Cardiac muscle cell (in vitro differentiated cells and primary cell): ENCODE measurements around a stretch of chr22.

DNA sequence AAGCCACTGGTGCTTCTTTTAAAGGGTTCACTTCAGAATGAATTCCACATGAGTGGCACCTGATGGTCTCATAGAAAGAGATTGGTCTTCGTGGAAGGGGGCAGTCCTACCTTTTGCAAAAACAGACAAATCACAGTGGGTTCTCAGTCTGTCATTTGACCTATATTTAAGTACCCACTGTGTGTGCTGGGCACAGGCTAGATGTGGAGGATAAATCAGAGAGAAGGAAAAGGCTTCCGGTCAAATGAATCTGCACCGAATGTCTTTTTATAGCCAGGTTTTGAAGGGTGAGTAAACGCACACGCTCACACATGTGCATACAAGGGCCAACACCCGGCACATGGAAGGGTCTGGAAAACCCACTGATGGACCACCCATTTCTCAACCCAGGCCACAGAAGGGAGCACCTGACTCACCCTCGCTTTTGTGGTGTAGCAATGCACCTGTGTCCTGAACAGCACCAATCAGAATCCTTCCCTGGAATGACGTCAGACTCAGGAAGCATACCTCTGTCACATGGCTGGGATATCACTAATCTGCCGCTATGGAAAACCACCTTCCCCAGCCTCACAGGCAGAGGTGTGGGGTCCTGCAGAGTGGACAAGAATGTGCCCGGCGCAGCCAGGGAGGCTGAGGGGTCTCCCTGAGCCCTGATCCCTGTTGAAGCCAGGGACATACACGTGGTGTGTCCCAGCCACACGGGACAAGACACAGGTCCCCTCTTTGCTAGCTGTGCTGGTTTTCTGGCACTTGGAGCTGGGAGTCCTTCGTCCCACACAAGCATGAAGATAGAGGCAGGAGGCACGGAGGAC is 8.9 kb upstream of the OSM start:
- RAMPAGE, long total RNA, result no peak
- RRBS, result 91% methylated on average over 4 of the region's 15 CpGs

GRCh38 chr22:30311892-30312652 is 14.7 kb downstream of the TBC1D10A start:
- RAMPAGE, long total RNA, result no peak
- RRBS, result no CpG with 5 or more reads among the region's 8 CpGs

GRCh38 chr22:30340041-30340609 is 13.4 kb upstream of the TBC1D10A start:
- RAMPAGE, long total RNA, result no peak
- RRBS, result no CpG with 5 or more reads among the region's 11 CpGs

DNA sequence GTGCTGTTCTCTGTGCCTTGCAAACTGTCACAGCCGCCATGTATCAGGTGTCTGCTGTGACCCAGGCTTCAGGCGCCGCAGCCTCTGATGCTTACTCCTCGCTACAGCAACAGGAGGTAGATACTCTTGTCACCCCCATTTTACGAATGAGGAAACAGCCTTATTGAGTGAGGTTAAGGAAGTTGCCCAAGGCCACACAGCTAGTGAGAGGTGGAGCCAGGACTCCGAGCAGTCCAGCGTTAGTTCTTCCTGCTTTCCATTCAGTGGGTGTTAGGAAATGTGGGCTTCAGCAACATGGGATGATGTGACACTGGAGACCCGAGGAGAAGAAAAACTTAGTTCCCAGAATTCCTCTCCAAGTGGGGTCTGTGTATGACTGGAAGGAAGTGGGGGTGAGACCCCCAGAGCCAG is 14.3 kb downstream of the RNF215 start:
- RAMPAGE, long total RNA, result no peak
- RRBS, result no CpG with 5 or more reads among the region's 8 CpGs

DNA sequence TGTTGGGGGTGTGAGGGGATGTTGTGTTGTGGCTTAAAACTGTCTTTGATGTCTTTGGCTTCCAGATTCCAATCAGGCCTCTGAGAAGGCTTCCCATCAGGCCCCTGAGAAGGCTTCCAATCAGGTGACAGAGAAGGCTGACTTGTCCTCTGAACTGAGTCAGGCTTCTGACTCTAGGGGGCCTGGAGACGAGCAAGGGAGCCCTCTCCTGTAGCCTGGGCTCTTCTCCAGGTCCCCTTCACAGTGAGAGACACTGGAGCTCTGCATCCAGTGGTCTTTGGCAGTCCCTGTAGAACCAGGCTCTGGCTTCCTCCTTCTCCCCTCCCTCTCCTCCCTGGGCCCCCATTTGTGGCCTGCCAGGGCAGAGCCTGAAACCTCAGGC is 9.4 kb downstream of the MTFP1 start:
- RAMPAGE, long total RNA, result no peak
- RRBS, result no CpG with 5 or more reads among the region's 1 CpG

DNA sequence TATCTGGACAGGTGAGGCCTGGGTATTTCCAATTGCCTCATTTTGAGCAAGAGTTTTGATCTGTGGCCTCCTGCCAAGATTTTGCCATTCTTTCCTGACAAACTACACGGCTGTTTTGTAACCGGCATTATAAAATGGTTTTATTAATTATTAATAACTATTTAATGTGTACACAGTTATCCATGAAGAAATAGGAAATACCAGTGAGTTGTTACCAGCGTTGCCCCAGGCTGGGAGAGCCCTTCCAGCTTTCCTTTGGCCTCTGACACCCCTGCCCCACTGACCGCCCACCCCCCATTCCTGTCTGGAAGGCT is 14.9 kb upstream of the SEC14L3 start:
- RAMPAGE, long total RNA, result no peak
- RRBS, result no CpG with 5 or more reads among the region's 4 CpGs

- RAMPAGE, long total RNA, result no peak
- RRBS, result no CpG with 5 or more reads among the region's 16 CpGs
Measured at GRCh38 chr22:30609911-30610811, 3.2 kb downstream of the TCN2 start.

GRCh38 chr22:30634173-30634903 is 1.2 kb upstream of the SLC35E4 start:
- RAMPAGE, long total RNA, result no peak
- RRBS, result no CpG with 5 or more reads among the region's 20 CpGs

DNA sequence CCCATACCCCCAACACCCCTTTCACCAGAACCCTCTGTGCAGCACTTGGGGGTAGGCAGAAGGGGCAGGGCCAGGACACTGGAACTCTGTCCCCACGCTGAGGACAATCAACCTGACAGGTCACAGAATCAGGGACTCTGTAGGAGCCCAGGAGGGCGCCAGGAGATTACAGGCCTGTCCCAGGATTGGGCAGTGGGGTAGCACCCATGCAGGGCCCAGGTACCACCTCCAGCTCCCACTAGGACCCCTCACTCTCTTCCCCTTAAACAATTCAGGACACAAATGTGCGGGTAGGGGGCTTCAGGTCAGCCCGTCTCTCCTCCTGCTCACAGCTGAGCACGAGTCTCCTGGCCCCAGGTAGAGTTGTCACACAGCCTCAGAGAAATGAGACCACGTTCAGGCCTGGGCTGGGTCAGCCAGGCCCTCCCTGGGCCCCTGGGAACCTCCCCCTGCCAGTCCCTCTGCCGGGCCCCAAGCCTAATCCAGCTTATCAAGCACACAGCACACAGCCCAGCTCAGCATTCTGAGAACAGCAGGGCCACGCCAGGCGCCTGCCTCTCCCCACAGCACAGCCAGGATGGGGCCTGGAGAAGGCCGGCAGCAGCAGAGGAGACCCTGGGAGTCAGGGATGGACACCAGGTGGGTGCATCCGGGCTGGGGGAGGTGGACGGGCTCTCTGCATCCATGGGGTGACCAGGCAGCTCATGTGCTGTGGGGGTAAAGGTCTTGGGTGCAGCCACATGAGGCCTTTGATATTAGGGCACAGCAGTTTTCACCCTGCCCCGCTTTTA is 87.2 kb downstream of the MORC2 start:
- RAMPAGE, long total RNA, result no peak
- RRBS, result 12% methylated on average over 2 of the region's 13 CpGs

DNA sequence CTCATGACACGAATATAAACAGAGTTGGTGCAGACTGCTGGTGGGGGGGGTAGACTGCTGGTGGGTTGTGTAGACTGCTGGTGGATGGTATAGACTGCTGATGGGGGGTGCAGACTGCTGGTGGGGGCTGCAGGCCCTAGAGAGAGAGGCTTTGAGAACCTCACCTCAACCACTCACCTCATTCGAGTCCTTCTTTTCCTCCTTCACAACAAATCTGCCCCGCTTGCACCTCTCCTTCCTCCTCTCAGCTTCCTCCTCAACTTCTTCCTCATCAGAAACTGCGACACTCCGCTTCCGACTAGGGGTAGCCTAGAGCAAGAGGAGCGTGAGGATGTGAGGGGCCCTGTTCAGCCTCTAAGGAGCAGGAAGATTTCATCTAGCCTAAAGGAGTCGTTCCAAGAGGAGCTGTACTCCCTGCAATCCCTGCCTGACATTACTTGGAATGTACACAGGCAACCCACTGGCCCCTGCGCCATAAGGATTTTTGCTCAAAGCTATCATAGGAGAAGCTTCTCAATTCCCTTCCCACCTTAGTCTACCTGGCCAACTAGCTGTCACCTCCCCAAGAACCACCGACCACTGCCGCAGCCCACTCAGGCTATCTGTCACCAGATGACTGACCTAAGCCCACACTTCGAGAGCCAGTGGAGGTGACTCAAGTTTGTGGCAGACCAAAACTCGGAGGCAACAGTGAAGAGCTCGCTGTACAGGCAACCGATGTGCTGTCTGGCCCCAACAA is 34.5 kb downstream of the MORC2 start:
- RAMPAGE, long total RNA, result no peak
- RRBS, result no CpG with 5 or more reads among the region's 15 CpGs

DNA sequence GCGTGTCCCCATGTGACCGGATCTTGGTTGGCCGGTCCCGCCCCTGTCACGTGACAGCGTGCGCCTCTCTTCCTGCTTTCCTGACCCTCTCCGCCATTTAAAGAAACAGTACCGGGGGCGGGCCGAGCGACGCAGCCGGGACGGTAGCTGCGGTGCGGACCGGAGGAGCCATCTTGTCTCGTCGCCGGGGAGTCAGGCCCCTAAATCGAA is 472 bp upstream of the MORC2 start:
- RAMPAGE, long total RNA, result no peak
- RRBS, result 2% methylated on average over 9 of the region's 22 CpGs

DNA sequence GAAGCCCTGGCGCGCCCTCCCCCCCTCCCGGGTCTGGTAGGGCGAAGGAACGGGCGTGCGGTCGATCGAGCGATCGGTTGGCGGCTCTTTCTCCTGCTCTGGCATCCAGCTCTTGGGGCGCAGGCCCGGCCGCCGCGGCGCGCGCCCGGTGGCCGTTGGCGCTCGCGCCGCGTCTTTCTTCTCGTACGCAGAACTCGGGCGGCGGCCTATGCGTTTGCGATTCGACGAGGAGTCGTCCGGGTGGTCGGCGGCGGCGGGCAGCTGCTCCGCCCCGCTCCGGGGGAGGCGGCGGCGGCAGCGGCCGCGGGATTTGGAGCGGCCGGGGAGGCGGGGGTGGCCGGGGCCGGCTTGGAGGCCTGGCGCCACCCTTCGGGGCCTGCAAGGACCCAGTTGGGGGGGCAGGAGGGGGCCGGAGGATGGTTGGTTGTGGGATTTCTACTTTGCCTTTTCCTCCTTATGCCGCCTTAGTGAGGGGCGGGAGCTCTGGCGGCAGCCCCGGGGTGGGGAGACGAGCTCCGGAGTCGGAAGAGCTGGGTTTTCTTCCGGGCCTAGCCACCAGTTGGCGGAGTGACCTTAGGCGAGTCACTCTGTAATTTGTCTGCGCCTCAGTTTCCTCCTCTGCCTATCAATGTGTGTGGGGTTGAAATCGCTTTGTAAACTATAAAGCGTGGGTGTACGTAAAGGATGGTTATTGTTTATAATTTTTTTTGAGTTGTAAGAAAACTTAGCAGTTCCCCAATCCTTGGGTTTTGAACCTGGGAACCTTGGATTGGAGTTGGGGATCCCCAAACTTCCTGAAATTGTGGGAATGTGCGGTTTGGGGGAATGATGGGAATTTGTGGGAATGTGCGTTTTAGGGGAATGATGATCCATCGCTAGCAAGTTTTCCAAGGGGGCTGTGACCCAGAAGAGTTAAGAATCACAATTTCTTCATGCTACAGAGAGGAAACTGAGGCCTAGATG is 1.1 kb upstream of the MORC2 start:
- RAMPAGE, long total RNA, result no peak
- RRBS, result 2% methylated on average over 45 of the region's 76 CpGs

- RAMPAGE, long total RNA, result no peak
- RRBS, result no CpG with 5 or more reads among the region's 8 CpGs
Measured at GRCh38 chr22:30972171-30973263, 3.9 kb upstream of the MORC2 start.

GRCh38 chr22:31036719-31037401 is 44.3 kb upstream of the SMTN start:
- RAMPAGE, long total RNA, result no peak
- RRBS, result no CpG with 5 or more reads among the region's 19 CpGs

DNA sequence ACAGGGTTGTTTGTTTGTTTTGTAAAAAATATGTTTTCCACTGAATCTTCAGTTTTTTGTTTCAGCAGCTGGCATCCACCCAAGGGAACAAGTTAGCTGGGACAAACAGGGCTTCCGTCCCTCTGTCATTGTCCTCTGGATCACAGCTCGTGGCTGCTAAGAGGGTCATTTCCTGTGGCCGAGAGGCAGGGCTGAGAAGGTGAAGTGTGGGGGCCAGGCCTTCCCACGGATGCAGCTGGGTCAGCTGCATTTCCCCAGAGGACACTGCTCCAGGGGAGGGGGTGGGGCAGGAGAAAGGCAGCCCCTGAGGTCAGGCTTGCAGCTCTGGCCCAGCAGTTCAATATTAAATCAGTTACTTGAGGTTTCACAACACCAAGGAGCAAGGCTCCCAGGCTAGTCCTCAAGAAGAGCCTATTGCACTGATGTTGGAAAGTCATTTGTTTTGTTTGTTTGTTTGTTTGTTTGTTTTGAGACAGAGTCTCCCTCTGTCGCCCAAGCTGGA is 34.5 kb upstream of the SMTN start:
- RAMPAGE, long total RNA, result no peak
- RRBS, result no CpG with 5 or more reads among the region's 5 CpGs

GRCh38 chr22:31083425-31083955 is 2.4 kb downstream of the SMTN start:
- RAMPAGE, long total RNA, result no peak
- RRBS, result no CpG with 5 or more reads among the region's 6 CpGs

GRCh38 chr22:31090139-31090406 is 9.0 kb downstream of the SMTN start:
- RAMPAGE, long total RNA, result no peak
- RRBS, result no CpG with 5 or more reads among the region's 2 CpGs

DNA sequence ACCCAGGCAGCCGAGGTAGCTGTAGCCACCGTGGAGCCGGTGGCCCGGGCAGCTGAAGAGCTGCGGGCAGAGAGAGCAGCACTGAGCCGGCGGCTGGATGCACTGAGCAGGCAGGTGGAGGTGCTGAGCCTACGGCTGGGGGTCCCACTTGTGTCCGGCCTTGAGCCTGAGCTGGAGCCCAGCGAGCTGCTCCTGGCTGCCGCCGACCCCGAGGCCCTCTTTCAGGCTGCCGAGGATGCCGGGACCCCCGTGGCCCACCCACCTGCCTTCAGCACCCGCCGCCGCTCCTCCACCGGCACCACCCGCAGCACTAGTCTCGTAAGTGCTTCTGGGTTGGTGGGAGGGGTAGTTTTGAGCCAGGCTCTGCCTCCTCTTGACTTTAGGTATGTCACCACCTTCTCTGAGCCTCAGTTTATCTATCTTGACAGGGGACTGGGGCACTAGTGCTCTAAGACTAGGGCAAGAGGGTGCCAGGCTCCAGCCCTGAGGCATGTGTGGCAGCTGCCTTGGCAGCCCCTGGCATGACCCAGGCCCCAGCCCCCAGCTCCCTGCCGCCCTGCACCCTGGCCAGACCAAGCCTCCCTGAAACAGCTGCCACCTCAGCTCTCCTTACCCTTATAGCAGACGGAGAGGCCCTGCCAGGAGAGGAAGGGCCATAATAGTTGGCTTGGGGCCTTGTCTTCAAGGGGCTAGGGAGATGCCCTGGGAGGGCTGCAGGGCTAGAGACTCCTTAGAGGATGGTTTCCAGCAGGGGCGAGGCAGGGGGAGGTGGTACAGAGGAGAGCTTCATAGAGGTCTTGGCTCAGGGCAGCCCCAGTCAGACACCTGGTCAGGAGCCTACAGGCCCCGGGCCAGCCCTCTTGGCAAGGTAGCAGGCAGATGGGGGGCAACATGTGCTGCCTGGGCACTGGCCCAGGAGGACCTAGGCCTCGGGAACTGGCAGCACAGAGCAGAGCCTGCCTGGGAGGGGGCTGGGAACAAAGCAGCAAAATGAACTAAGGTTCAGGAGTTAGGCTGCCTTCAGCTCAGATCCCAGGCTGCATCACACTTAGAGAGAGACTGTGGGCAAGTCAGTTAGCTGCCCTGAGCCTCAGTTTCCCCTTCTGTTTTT is 12.8 kb downstream of the SMTN start:
- RAMPAGE, long total RNA, result no peak
- RRBS, result 89% methylated on average over 17 of the region's 27 CpGs

DNA sequence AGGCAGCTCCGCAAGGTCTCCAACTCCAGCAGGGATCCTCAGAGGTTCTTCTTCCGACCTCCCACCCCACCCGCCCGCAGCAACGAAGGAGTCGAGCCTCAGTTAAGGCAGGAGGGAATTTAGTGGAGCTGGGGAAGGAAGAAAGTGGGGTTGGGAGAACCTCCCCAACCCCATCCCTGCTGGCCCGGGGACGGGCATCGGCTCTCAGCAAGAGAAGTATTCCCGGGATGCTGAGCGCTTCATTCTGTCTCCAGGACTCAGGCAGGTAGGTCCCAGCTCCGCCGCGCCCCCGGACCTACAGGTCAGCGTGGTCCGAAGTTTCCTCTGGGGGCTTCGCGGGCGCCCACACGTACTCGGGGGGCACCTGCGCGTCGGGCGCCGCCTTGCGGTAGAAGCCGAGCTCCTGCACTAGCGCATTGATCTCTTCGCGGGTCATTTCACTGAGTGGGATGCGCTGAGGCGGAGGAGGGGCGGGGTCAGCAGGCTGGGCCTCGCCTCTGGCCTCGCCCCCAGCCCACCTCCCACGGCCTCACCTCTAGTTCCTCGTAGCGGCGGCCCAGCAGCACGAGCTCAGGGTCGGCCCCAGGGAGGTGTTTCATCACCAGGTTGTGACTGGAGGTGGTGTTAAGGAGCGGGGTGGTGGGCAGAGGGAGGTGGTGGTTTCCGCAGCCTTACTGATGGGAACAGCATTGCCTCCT is 2.5 kb downstream of the SELENOM start:
- RAMPAGE, long total RNA, result no peak
- RRBS, result 58% methylated on average over 6 of the region's 45 CpGs

- RAMPAGE, long total RNA, result no peak
- RRBS, result no CpG with 5 or more reads among the region's 4 CpGs
Measured at GRCh38 chr22:31192412-31193028, 19.6 kb upstream of the LIMK2 start.